Bronchial lymph node (tissue), 1 donor: ENCODE measurements around the genes HDC, GABPB1 and USP50.

DNA sequence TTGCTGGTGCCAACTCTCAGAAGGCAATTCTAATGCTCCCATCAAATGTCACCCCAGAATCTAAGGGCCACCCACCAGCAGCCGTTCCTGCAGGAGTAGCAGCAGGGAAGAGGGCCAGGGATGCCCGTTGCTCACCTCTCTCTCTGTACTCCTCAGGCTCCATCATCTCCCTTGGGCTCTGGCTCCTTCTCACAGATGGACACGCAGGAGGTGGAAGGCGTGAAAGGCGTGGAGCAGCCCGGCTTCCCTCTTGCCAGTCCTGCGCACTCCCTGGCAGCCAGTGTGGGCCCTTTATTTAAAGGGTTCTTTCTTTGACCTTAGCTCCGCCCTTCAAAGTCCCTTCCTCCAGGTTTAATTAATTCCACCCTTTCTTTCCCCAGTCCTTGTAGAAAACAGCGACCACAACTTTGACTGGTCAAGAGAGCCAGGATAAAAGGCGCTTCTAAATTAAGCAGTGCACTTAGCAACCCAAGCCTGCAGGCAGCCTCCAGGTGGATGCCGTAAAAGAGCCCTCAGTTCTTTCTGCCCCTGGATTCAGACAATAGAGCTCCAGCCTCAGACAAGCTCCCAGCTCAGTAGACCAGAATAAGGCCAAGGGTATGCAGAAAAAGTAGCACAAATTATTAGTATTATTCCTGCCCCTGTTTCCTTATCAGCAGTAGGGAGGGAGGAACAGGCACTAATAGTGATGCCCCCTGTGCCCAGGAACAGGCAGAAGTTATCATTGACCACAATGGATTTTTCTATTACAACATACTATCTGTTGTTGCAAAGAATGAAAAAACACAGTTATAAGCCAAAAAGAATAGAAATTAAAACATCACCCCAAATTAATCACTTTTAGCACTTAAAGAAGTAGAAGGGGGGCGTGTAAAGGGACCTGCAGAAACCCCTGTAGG, at the start of gene HDC:
Gene HDC (minus strand): TSS at position 269 of the 899 bp plus-strand sequence.
- PRO-cap = no peak

- PRO-cap = no peak
These were observed 14.6 kb downstream of the GABPB1 start for GRCh38 chr15:50340143-50340991.

DNA sequence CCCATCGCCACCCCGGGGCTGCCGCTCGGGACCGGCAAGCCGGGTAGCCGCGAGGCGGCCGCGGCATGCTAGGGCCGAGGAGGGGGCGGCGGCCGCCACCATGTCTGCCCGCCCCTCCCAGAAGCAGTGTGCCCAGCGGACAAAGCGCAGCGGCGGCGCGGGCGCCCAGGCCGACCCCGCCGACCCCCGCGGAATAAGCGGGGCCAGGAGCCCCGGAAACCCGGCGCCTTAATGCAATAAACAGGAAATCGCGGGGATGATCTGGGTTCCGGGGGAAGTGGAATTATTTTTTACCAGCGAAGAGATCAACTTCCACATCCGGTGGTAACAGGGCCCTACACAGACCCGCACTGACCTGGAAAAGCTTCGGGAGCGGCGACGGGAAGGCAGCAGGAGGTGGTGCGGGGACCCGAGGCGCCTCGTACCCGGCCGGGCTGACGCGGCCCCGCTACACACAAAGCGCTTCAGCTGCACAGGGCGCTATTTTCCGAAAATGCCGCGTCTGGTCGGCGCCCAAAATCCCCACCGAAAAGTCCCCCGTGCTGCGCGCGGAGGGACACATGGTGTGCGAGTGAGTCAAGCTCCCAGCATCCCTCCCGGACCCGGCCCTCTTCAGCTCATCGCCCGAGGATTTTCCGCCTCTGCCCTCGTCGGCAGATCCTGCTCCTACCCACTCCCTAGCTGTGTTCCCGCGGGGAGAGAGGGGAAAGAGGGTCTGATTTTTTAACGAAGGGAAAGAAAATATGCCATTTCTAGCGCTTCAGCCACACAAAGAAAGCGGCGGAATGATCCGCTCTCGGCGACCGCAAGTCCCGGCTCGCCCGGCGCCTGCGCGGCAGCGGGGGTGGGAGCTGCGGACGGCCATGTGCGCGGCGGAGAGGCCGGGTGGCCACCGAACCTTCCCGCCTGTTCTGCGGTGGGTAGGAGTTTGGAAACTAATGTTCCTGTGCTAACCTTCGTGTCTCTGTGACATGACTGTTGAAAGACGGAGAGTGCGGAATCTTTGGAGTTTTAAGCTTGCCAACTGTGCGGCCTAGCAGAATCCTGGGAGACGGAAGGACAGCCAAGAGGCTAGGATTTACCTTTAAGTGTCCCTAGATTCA, at the start of gene GABPB1:
Gene GABPB1 (minus strand): TSS at position 569 of the 1,103 bp plus-strand sequence.
- PRO-cap = bidirectional peak, plus-strand start at position 120 of the sequence, minus-strand start outside the sequence; bidirectional peak, plus-strand start at position 317 of the sequence, minus-strand start at position 233 of the sequence; bidirectional peak, plus-strand start at position 838 of the sequence, minus-strand start at position 504 of the sequence

- PRO-cap = no peak
These were observed 34.6 kb downstream of the USP8 start for GRCh38 chr15:50458693-50459244.

- PRO-cap = no peak
These were observed at the start of gene USP50 for GRCh38 chr15:50546446-50546968. TSS of gene USP50 (minus strand) at chr15:50546666.

- PRO-cap = no peak
These were observed 30.4 kb upstream of the TRPM7 start for GRCh38 chr15:50716809-50717599.

GRCh38 chr15:50720523-50720885, 33.9 kb upstream of the TRPM7 start:
- PRO-cap = no peak

GRCh38 chr15:50944488-50944862, 36.0 kb downstream of the AP4E1 start:
- PRO-cap = no peak

DNA sequence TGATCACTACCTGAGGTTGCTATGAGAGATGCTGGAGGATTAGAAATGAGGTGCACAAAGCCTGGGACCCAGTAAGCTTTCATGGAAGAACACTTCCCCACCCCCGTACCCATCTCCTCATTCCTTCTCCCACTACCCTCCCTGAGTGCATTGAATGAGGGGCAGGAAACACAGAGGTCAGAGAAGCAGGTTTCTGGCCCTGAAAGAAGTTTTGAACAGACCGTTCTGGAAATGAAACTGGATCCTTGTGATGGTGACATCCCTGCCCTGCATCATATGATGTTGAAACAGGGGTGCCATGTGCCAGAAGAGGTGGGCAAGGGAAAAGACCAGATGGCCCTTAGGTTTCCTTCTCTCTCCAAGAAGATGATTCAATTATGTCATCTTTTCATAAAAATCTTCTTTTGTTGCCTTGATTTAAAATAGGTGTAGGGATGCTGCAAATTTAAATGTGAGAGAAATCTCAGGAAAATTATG, 19.7 kb upstream of the TNFAIP8L3 start:
- PRO-cap = no peak

- PRO-cap = no peak
These were observed 4.3 kb downstream of the CYP19A1 start for GRCh38 chr15:51334080-51334517.

DNA sequence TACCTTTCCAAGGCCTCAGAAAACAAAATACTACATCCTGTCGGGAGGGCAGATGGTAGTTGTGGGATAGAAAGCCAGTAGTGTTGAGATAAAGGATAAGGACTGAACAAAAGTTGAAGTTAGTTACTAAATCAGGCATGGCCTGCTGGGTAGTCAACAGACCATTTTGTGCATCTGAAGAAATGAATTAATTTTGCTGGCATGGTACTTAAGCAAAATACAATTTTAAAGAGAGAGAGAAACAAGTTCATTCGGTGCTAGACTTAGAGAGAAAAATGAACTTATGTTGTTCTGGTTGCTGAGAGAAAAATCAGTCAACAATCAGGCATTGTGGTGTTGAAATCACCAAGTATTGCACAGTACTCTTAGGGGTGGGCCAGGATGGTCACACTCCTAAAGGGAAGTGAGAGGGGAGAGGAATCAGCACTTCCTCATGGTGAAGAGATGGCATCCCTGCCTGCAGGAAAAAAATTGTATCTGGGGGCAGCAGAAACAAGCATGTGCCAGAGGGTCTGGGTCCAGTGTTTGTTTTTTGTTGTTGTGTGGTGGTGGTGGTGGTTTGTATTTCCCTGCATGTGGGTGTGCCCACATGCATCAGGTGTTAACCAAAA, 7.0 kb upstream of the DMXL2 start:
- PRO-cap = no peak

DNA sequence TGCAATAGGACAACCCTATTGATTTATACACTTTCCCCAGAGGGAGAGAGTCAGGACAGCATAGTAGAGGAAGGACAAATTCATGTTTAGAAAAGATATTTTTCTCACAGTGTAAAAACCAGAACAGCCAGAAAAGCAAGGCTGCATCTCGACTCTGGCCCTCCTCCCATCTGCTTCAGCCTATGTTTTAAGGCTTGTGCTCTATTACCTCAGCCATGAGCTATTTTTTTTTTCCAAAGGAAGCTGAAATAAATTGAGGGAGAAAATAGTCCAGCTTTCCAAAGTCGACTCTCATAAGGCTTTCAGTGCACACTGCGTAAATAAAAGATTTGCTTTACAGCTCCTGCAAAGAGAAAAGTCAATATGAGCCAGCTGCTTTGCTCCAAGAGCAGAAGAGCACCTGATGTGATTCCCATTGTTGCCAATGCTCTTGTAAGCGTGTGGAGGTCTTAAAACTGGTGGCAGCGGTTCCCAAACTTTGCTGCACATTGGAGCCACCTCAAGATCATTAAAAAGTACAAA, 26.7 kb downstream of the SCG3 start:
- PRO-cap = no peak

DNA sequence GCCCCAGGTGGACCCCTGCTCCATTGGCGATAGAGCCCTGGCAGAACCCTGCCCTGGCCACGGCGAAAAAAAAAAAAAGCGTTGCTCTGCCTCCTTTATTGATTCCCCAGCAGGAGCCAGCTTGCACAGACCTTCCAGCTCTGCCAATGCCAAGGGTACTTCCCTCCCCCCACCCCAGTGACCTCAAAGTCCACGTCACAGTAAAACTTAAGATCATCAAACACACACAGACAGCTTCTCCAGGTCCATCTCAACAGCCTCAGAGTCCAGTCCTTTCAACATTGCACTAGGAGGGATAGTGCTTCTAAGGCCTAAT, 478 bp upstream of the LYSMD2 start:
- PRO-cap = bidirectional peak, plus-strand start at position 229 of the sequence, minus-strand start at position 148 of the sequence

- PRO-cap = no peak
These were observed 19.6 kb downstream of the TMOD3 start for GRCh38 chr15:51848782-51849704.

- PRO-cap = no peak
These were observed 22.7 kb downstream of the TMOD3 start for GRCh38 chr15:51852109-51852579.

GRCh38 chr15:52019379-52020060, 501 bp downstream of the MAPK6 start:
- PRO-cap = bidirectional peak, plus-strand start at chr15:52019732, minus-strand start at chr15:52019500; bidirectional peak, plus-strand start at chr15:52019943, minus-strand start at chr15:52019876

DNA sequence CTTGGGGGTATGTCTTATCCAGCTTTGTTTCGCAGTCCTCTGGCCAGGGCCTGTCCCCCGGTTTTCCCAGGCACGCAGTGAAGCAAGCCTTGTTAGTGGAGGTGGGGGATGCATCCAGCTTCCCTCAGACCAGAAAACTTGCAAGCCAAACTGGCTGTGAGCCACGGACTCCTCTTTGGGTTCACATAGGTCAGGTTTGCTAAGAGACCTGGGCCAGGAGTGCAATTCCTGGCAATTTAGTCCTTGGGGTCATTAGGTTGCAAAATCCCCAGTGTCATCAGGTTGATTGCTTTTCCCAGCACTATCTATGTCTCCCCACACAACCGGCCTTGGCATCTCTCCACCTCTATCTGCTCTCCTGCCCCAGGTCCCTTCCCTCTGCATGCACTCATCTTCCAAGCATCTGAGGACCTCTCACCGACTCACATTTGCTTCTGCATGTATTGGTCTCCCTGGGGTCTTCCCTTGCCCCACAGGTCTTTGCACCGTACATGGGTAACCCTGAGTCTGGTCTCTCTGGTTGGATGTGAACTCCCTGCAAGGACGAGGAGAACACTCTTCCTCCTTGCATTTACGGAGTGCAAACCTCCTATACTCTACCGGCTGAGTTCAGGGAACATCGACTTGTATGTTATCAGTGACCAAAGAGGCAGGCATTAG, 34.2 kb downstream of the BCL2L10 start:
- PRO-cap = no peak

DNA sequence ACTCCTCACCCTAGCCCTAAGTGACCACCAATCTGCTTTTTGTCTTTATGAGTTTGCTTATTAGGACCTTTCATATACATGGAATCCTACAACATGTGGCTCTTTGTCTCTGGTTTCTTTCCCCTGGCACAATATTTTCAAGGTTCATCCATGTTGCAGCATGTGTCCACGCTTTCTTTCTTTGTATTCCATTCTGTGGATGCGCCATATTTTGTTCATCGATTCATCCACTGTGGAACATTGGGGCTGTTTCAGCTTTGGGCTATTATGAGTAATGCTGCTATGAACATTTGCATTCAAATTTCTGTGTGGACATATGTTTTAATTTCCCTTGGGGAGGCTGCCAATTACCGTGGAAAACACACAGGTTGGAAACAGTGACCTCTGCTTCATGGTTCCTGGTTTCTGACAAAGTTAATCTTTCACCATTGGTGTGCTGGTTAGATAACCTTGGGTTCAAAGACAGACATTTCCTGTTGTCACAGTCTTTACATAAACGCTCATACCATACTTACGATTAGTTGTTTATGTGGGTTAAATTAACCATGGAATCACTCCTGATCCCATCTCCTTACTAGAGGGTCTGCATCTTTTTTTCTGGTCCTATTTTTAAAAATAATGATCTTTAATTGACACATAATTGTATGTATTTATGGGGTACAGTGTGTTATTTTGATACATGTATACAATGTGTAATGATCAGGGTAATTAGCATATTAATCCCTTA, 3.4 kb upstream of the BCL2L10 start:
- PRO-cap = no peak

DNA sequence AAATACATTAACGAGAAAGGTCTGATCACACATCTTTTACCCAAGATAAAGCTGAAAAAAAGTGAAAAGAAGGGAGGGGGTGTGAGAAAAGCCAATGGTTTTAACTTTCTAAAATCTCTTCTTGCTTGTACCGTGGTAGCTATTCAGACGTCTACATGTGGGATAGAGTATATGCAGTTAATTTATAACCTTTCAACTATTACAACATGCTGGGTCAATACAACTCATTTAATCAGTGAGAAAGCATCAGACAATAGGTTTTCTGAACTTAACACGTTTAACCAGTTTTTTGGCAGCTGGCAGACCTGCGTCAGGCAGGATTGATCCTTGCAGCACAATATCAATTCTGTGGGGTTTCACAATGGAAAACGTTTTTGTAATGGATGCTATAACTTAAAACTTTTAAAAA, 6.5 kb downstream of the GNB5 start:
- PRO-cap = no peak

- PRO-cap = no peak
These were observed 6.0 kb downstream of the GNB5 start for GRCh38 chr15:52185053-52185796.